ENCODE measurements around a stretch of chr3.

GRCh38 chr3:15277598-15278349, 54.6 kb downstream of the SH3BP5 start:
- PRO-cap, 2 experiments = no peak in any of the 2 experiments

- PRO-cap, 2 experiments = no peak in any of the 2 experiments
Observed at GRCh38 chr3:15496219-15496709, 25.2 kb downstream of the COLQ start.

GRCh38 chr3:15520060-15520577, 1.4 kb downstream of the COLQ start:
- PRO-cap, 2 experiments = peak in 2 of 2 experiments; most common plus-strand start chr3:15520418 (in 1)

DNA sequence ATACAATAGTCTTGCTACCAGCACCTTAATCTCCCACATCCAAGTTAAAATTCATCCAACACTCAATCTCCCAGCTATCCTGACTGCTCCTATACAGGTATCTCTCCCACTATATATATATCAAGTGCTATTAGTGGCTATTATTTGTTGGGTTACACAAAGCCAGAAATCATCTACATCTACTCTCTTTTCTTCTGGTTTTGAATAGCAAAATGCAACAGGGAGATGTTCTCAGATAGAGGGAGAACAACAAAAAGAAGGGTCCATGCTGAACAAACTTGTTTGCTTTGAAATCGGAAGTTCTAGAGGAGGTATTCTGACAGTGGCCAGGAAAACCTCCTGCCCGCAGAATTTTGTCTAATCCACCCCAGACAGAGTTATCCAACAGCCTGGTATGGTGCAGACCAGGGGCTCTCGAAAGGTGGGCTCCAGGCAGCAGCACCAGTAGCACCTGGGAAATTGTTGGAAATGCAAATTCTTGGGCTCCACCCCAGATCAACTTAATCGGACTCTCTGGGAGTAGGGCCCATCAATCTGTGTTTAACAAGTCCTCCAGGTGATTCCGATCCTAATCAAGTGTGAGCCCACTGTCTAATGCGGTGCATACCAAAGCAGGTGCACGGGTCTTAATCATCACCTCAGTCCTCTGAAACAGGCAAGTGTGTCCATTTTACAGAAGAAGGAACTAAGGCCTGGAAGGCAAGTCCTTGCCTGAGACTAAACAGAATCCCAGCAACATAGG, 51.3 kb downstream of the BTD start:
- PRO-cap, 2 experiments = no peak in any of the 2 experiments

DNA sequence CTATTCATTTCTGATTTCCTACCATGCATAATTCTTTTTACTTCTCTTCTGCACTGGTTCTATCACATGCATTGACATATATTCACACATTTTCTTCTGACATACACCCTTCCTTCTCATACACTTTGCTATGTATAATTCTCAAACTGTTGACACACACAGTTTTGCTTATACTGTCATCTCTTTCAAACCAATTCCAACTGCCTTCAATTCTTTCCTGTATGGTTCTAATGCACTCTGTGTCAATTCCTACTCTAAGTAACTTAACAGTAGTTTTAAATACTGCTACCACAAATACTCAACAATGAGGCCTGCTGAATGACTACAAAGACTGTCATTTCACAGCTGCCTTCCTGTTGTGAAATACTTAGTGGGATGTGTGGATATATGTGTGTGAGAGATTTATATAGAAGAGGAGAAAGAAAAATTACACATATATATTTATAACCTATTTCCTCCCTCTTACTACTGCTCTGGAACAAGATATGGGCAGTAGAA, 88.9 kb downstream of the ANKRD28 start:
- PRO-cap, 2 experiments = no peak in any of the 2 experiments

- PRO-cap, 2 experiments = no peak in any of the 2 experiments
Observed at GRCh38 chr3:15871785-15872699, 74.3 kb upstream of the ANKRD28 start.

DNA sequence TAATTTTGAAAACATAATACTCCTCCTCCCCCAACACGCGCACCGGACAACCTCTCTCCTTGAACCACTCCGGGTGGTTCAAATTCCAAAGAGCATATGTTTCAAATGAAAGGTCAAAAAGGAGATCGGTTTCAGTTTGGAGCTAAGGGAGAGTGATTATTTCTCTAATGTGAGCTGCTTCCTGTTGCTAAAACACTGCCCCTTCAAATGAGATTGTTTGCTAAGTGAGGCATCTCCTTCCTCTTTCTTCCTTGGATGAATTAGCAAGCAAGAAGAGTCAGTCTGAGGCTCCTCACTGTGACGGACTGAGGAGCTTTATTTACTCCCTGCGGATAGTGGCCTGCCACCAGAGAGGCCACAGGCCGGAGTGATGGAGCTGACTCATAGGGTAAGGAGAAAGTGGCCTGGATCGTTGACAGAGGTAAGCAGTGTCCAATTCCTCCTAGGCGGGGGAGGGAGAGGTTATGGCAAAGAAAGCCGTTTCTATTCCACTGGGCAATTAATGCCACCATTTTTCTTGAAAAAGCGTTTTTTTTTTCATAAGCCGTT, 166.9 kb upstream of the ANKRD28 start:
- PRO-cap, 2 experiments = peak in 2 of 2 experiments; most common plus-strand start position 445 of the sequence (in 1); most common minus-strand start position 307 of the sequence (in 2)

DNA sequence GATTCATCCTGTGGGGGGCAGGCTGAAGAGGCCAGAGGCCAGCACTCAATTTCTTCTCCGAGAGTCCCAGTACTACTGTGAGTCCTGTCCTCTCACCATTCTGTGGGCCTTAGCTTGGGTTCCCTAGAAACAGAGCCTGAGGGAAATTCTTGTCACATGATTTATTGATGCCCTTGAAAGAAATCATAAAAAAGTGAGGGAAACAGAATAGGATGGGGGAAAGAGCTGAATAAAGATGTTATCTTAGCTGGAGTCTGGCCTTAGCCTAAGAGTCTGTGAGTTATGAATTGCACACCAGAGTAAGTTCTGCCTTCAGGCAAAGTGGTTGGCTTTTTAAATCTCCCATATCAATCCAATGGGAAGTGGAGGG, 106.5 kb upstream of the GALNT15 start:
- PRO-cap, 2 experiments = no peak in any of the 2 experiments

GRCh38 chr3:16175561-16175875, 1.0 kb downstream of the GALNT15 start:
- PRO-cap, 2 experiments = no peak in any of the 2 experiments

GRCh38 chr3:16228793-16229075, 36.0 kb downstream of the DPH3 start:
- PRO-cap, 2 experiments = no peak in any of the 2 experiments

DNA sequence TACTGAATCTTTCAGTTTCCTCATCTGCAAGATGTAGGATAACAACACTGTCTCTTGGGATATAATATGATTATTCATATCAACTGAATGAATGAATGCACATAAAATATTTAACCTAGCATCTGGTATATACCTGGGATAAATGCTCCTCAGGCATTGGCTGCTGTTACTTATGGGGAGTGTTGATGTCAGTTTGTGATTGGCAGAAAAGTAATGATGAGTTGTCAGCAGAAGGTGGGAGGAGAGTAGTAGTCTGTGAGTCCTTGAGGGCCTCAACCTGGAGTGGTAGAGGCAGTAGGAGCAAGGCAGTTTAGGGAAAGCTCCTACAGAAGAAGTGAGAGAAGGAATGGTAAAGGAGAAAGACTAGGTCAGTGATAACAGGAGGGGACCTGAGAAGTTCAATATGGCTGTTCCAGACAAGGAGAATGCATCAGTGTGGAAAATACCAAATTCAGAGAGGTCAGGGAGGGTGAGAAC, 18.4 kb downstream of the OXNAD1 start:
- PRO-cap, 2 experiments = no peak in any of the 2 experiments

DNA sequence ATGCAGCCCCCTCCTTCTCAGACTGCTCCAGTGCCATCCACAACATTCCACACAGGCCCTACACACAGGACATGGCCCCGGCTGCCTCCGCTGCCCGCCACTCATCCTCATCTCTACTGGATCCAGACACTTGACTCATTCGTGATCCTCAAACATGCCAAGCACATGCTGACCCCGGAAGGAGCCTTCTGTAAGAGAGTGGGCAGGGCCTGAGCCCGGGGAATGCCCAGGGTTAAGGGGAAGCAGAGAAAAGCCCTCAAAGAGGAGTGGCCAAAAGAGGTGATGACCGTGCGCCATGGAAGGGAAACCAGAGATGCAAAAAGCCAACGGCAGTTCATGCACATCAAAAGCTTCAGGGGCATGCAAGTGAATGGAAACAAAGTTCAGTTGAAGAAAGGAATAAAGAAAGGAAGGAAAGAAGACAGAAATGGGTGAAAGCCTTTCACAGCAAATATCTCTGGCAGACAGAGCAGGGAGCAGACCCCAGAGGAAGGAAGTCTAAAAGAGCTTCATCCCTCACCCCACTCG, 46.1 kb downstream of the RFTN1 start:
- PRO-cap, 2 experiments = no peak in any of the 2 experiments

GRCh38 chr3:16483175-16483757, 30.2 kb downstream of the RFTN1 start:
- PRO-cap, 2 experiments = no peak in any of the 2 experiments

- PRO-cap, 2 experiments = no peak in any of the 2 experiments
Observed at GRCh38 chr3:16504699-16505216, 8.7 kb downstream of the RFTN1 start.

GRCh38 chr3:16511741-16512443, 1.6 kb downstream of the RFTN1 start:
- PRO-cap, 2 experiments = peak in 1 of 2 experiments; most common plus-strand start chr3:16512007 (in 1)

GRCh38 chr3:16769974-16770405, 114.8 kb upstream of the PLCL2 start:
- PRO-cap, 2 experiments = no peak in any of the 2 experiments

DNA sequence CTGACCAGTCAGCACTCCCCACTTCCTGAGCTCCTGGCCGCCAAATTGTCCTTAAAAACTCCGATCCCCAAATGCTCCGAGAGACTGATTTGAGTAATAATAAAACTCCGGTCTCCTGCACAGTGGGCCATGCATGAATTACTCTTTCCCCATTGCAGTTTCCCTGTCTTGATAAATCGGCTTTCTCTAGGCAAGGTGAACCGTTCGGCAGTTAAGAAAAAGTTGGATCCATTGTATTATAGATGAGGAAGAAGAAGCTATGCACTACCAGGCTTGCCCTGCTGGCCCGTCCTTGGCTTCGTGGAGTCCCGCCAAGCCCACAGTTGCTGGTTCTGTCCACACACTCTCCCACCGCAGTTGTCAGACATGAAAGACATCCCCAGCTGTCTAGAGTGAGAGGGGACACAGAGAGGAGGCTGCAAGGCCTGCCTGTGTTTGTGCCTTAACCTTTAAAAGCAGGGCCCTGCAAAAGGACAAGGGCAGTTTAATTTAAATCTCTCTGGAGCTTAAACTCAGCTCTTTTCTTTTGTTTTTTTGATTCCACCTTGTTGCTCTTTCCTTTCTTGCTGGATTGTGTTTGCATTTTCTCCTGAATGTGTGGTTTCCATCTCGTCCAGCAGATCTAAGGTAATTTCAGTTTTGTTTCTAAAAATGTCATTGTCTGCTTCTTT, 47.2 kb upstream of the PLCL2 start:
- PRO-cap, 2 experiments = peak in 2 of 2 experiments; most common plus-strand start position 390 of the sequence (in 2)

GRCh38 chr3:17014413-17015132, 129.8 kb downstream of the PLCL2 start:
- PRO-cap, 2 experiments = no peak in any of the 2 experiments

- PRO-cap, 2 experiments = no peak in any of the 2 experiments
Observed at GRCh38 chr3:17088905-17089336, 204.2 kb downstream of the PLCL2 start.

GRCh38 chr3:17179882-17180370, 295.2 kb downstream of the PLCL2 start:
- PRO-cap, 2 experiments = no peak in any of the 2 experiments